ENCODE measurements around the genes NAPB and GGTLC1.

DNA sequence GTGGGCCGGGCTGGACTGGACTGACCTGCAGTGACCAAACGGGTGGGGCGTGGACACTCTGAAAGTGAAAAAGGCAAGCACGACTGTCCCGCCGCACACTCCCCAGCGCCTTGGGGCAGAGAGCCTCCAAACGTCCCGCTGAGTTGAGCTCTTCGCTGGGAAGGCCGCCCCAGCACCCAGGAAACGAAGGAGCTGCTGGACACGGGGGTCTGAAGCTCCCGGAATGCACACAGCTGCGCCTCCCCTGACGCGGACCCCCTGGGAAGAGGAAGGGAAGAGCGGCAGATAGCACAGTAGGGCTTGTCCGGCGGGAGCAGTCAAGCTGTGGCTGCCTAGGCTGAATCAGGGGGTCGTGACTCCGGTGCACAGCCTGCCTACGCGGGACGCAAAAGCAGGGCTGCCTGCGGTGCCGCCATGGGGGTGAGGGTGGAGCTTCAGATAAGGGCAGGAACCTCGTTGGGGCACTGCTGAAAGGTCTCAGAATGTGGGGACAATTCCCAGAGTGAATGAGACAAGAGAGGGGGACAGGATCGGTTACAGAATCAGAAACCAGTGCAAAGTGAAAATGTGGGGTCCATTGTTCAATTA, 1.8 kb upstream of the THBD start:
- RRBS, 2 experiments: 2 to 3% methylated on average over 9 of the region's 29 CpGs

GRCh38 chr20:23083332-23083973, 2.7 kb downstream of the CD93 start:
- RRBS, 2 experiments: no CpG with 5 or more reads among the region's 9 CpGs

DNA sequence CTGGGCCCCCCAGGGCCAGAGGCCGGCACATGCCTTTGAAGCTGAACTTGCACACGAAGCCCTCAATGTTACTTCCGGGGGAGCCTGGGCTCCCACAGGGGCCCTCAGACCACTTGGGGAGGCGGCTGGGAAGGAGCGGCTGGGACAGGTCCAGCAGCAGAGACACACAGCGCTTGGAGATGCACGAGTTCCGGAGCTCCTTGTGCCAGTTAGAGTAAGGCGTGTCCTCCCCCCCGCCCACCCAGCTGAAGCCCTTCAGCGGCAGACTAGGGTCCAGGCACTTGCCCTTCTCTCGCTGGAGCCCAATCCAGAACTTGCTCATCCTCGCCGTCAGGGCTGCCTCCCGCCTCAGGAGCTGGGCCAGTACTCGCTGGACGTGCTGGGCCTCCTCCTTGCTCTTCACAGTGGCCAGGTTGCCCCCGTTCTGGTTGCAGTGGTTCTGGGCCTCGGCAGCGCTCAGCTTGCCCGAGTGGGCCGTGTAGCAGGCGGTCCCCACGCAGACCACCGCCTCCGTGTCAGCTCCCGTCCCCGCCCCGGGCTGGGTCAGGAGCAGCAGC, 442 bp downstream of the CD93 start:
- RRBS, 2 experiments: 89 to 90% methylated on average over 2 to 4 of the region's 29 CpGs

DNA sequence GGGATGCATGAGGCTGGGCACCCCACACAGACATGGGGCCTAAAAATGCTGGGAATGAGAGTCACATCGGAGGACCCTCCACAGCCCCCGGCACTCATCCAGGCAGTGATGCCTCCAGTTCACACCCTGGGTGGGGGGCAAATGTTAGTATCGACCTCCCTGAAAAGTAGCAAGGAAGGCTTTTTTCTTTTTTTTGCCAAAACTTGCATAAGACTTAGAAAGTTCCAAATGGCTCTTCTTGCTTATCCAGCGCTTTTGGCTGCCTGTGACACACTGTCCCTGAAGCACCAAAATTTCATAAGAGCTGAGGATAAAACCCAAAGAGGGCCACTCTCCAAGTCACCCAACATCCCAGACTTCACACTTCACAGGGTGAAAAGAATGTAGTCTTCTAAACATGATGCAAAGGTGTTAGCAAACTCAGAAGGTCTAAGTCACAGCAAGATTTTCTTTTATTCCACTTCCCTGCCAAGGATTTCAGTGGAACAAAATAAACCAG, 44.4 kb upstream of the CD93 start:
- RRBS, 2 experiments: no CpG with 5 or more reads among the region's 4 CpGs

DNA sequence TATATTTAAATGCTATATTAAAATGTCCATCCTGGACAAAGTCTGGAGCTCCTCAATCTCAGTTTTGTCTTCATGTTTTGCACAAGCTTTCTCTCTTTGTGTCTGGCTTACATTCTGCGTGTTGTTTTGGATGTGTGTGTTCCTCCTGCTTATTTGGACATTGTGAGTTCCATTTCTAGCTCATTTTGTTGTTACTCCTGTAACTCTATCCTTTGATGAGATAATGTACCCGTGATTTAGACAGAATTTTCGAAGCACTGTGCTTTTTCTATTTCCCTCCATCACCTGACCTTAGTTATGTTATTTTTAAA, 54.4 kb upstream of the CD93 start:
- RRBS, 2 experiments: no CpG with 5 or more reads among the region's 3 CpGs

GRCh38 chr20:23147825-23148728, 62.0 kb upstream of the CD93 start:
- RRBS, 2 experiments: no CpG with 5 or more reads among the region's 11 CpGs

DNA sequence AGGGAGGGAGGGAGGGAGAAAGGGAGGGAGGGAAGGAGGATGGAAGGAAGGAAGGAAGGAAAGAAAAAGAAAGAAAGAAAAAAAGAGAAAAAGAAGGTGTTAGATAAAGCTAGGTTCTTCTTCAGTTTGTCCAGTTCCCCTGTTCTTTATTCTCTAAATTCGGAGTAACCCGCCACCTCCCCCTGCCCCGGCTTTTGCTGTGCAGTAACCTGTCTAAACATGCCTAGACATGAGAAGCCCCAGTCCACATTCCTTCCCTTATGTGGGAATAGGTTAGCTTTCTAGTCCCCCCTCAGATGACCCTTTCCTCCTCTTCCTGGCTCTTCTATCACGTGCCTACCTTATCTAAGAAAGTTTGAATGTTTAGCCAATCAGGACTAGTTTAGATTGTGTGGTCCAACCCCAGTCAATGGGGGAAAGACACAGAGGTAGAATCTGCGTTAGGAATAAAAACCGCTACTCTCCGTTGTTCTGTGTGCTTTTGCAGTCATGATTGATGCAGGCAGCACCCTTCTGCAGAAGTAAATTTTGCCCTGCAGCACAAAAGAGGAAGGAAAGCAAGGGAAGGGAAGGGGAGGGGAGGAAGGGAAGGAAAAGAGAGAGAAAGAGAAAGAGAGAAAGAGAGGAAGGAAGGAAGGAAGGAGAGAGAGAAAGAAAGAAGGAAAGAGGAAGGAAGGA, 69.0 kb upstream of the CD93 start:
- RRBS, 2 experiments: no CpG with 5 or more reads among the region's 7 CpGs

DNA sequence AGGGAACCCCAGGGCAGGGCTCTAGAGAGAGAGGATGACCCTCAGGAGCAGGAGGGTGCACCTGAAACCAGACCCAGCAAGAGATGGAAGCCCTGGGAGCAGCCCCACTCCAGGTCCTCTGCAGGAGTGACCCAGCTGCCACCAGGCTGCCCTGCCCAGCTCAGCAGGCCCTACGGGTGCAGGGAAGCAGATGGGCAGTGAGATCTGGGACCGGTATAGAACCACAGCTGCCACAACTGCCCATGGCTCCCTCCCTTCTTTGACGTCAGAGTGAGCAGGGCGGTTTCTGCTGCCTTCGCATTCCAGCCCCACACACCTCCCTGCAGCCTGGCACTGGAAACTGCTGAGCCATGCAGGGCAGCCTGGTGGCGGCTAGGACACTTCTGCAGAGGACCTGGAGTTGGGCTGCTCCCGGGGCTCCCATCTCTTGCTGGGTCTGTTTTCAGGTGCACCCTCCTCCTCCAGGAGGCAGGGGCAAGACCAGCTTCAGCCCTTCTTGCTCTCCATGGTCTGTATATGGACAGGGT, 101.6 kb upstream of the CD93 start:
- RRBS, 2 experiments: no CpG with 5 or more reads among the region's 7 CpGs

DNA sequence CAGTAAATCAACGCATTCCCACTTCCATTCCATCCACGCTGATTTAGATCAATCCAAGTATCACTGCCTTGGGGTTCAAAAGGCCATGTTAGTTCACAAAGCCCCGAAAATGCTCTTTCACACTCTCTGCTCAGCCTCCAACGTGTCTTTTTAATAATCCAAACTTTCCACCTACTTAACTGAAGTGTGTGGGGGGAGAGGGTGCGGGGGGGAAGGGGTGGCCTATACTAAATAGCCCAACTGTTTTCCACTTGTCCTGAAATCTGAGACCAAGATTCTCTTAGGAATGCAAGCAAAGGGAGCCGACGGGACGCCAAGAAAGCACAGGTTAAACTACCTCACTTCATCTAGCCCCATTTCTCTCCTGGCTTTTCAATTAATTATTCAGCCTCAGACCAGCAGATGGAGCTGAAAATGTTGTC, 1.1 kb upstream of the NXT1 start:
- RRBS, 2 experiments: no CpG with 5 or more reads among the region's 8 CpGs

- RRBS, 2 experiments: 0% methylated on average over 3 of the region's 54 CpGs
Measured at GRCh38 chr20:23349869-23350701, 506 bp upstream of the NXT1 start.

DNA sequence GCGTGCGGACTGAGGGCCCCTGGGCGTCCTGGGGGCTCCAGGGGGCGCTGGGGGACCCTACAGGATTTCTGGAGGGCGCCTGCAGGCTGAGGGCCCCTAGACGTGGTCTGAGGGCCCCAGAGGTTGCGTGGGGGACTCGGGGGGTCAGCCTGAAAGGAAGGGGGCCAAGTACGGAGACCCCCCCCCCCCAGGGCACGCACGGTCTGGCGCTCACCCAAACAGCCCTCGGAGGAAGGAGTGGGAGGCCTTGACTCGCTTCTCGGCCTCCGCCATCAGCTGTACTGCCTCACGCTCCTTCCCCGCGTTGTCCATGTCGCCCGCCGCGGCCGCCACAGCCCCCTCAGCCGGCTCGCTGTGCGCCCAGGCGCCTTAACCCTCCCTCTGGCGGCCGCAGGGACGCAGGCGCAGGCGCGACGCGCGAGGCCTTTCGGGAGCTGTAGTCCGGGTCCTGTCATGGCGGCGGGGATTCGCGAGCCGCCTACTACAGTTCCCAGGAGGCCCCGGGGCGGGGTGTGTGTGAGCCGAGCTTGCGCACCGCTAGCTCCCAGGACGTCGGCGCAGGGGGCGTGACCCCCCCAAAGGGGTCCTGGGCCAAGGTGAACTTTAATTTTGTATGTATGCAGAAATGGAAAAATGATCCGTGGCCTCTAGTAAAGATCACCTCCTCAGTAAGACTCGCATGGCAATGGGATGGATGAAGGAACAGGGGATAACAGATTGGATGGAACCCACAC, at the start of gene NAPB:
TSS of gene NAPB (minus strand) at position 398 of the 734 bp plus-strand sequence.
- RRBS, 2 experiments: 1% methylated on average over 17 of the region's 55 CpGs

DNA sequence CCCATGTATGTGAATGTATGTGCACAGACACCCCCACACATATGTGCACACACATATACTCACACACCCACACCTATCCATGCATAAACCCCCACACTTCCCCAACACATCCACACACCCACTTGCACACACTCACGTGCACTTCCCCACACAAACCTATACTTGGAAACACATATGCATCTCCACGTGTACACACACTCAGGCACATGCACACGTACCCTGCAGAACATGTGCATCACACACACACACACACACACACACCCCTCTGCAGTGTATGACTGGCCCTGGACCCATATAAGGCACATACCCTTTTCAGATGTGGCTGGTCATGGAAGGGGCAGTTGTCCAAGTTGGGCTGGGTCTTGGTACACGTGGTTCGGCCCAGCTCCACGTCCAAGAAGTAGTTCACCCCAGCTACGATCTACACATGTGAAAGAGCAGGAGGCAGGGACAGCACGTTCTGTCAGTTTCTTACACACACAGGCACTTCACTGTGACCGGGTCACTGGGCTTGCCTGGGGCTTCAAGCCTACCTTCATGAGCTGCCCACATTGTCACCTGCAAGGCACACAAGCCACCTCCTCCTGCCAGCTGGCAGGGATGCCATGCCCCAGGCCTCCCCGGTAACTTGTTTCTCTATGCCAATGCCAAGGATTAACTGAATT, 2.7 kb downstream of the CST3 start:
- RRBS, 2 experiments: no CpG with 5 or more reads among the region's 10 CpGs

GRCh38 chr20:23928662-23929159, 49.2 kb upstream of the CST5 start:
- RRBS, 2 experiments: no CpG with 5 or more reads among the region's 15 CpGs

GRCh38 chr20:23988567-23988888, at the start of gene GGTLC1:
TSS of gene GGTLC1 (minus strand) at chr20:23988779.
- RRBS, 2 experiments: 96 to 98% methylated on average over 4 of the region's 23 CpGs

DNA sequence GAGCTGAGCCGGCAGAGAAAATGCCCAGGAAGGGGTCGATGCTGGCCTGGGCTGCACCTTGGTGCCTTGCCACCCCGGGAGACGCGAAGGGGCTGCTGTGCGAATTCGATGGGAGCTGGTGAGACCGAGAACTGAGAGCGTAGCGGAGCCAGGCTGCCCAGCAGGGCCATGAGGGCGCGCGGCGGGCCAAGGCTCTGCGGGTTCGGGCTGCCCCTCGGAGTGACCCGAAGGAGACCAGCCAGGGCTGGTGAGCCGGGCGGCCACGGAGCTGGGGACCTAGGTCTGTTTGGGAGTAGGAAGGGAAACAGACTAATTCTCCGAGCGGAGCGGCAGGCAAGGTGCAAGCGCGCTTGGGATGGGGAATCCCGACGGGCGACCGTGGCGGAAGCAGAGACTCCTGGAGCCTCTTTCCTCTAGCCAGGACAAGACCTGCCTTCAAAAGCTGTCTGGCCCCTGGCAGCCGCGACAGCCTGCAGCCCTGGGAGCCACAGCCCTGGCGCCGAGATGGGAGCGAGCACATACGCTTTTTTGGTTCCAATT, 628 bp downstream of the SYNDIG1 start:
- RRBS, 2 experiments: 2 to 4% methylated on average over 3 of the region's 37 CpGs

DNA sequence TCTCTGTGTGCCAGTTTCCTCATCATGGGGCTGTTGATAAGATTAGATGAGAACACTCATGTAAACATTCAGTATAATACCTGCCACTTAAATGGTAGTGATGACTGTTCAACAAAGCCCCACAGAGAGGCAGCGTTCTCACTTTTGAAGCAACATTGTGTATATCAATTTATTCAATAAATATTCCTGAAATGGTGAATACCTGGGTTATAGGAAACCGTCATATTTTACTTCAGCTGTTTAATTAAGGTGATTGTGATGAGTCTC, 114.6 kb upstream of the CST7 start:
- RRBS, 2 experiments: no CpG with 5 or more reads among the region's 2 CpGs

- RRBS, 2 experiments: no CpG with 5 or more reads among the region's 12 CpGs
Measured at GRCh38 chr20:24930991-24931919, 17.8 kb upstream of the CST7 start.

DNA sequence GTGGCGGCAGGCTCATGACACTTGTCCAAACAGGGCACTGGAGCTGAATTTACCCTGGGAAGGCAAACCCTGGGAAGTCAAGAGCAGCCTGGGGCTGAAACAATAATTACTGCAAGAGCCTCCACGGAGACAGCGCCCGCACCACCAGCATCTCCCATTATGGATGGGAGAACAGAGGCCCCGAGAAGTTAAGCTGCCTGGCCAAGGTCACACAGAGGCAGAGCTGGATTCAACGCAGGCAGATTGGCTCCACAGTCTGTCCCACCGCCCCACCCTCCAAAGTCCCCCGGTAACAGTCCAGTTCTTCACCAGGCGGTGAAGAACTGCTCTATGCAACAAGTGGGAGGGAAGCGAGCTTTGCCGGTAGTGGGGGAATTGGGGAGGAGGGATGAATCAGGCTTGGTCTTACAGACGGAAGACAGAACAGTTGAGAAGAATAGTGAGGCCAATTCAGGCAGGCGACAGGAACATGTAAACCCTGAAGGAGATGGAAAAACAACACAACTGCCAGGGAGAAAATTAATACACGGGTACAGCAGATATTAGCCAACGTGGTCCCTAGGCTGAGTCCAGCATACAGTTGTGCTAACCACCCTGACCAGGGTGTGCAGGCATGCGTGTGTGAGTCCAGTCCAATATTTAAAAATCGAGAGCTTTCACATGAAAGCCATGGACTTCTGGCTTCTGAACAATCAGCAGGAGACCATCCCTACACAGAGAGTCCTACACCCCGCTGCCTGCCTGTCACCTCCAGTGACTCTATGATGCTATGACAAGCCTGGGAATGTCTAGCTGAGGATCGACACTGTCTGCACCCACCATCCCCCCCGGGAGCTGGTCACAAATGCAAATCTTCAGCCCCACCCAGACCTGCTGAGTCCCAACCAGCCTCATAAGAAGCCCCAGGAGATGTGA, 8.1 kb downstream of the ACSS1 start:
- RRBS, 2 experiments: 77 to 85% methylated on average over 4 of the region's 20 CpGs

GRCh38 chr20:25055897-25056958, 1.7 kb downstream of the ACSS1 start:
- RRBS, 2 experiments: no CpG with 5 or more reads among the region's 17 CpGs

DNA sequence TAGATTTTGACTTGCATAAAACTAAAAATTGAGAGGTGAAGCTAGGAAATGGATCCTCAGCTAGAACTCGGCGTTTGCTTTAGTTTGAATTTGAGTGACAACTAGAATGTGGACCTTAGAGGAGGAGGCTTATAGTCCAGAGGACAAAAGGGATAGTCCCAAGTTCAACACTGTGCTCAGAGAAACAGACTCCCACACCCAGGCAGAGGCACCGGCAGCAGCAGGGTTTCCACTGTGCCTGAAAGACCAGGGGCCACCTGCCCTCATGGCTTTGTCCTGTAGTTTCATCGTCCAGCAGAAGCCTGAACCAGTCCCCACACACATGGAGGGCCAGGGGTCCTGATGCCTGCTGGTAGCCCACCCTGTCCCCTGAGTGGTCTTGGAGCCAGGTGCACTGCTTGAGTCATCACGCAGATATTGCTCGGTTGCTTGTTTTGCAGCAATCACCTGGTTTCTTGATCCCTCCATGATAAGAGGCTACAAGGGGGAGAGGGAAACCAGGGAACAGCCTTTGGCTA, 7.1 kb upstream of the ACSS1 start:
- RRBS, 2 experiments: no CpG with 5 or more reads among the region's 6 CpGs

Data from bronchial epithelial cell (primary cell).